ENCODE results near the genes PLA2G15 and EXOSC6.

GRCh38 chr16:68096245-68096856 lies 11.2 kb downstream of the NFATC3 start:
- RAMPAGE, long total RNA: no peak
- RRBS, 2 experiments: no CpG with 5 or more reads among the region's 4 CpGs
CAGE:
- cytosol, long polyA minus RNA: no peak
- cytosol, long polyA plus RNA: no peak
- long polyA plus RNA: no peak
- nucleolus, long total RNA: no peak
- nucleus, long polyA plus RNA: no peak
- nucleus, long total RNA: no peak

- RAMPAGE, long total RNA: no peak
- RRBS, 2 experiments: no CpG with 5 or more reads among the region's 4 CpGs
CAGE:
- cytosol, long polyA minus RNA: start-site peak on the plus strand at chr16:68227646-68227657, 47 reads
- cytosol, long polyA plus RNA: no peak
- long polyA plus RNA: no peak
- nucleolus, long total RNA: no peak
- nucleus, long polyA plus RNA: no peak
- nucleus, long total RNA: no peak
Measured at GRCh38 chr16:68227224-68228318, 8.4 kb downstream of the ESRP2 start.

- RAMPAGE, long total RNA: no peak
- RRBS, 2 experiments: under 1 to 2% methylated on average over 18 to 32 of the region's 61 CpGs
CAGE:
- cytosol, long polyA minus RNA: start-site peak on the plus strand at chr16:68245373-68245387, 45 reads
- cytosol, long polyA plus RNA: start-site peak on the plus strand at chr16:68245369-68245384, 343 and 355 reads in 2 replicates
- long polyA plus RNA: start-site peak on the plus strand at chr16:68245369-68245384, 251 and 283 reads in 2 replicates
- nucleolus, long total RNA: start-site peak on the plus strand at chr16:68245380-68245386, 106 reads
- nucleus, long polyA plus RNA: no peak
- nucleus, long total RNA: no peak
Measured at GRCh38 chr16:68245025-68245640, at the start of gene PLA2G15. PLA2G15 (plus strand) TSS chr16:68245373.

DNA sequence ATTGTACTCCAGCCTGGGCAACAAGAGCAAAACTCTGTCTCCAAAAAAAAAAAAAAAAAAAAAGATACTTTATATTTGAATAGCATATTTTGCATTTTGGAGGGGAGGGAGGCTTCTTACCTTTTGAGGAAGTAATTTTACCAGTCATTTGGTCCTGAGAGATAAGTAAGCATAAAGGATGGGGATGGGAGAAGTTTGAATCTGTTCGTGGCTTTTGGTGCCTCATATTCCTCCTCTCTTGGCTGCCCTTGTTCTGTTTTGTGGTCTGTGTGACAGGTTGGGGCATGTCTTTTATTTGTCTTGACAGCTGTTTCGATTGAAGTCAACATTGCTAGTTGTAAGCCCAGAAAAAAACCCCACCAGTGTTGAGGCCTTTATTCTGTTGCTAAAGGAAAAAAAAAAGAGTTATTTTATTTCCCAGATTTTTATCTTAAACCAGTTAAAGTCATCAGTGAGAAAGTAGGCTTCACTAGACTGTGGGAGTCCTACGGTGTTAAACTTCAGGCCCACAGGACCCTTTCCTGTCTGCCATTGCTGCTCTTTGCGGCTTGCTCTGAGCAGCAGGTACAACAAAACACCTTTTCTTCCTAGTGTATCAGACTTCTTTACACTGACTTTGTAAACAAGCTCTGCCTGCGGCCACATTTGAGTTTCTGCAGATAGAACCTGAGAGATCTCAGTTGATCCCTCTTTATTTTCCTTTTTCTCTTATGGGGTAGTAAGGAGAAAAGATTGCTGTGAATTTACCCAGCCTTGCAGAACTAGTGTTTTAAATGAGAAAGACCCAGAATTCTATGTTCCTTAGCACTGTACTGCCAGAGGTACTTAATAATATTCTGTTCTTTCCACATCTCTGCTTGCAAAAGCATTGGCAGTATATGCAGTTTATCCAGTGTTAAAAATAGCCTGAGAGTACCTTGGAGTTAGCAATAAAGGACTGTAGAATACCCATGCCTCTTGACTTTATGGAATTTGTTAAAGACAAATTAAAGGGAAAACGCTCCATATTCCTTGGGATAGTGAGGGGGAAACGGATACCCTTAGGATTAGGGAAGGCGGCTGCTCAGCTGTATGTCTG lies 11.6 kb downstream of the SLC7A6 start:
- RAMPAGE, long total RNA: no peak
- RRBS, 2 experiments: no CpG with 5 or more reads among the region's 8 CpGs
CAGE:
- cytosol, long polyA minus RNA: no peak
- cytosol, long polyA plus RNA: no peak
- long polyA plus RNA: no peak
- nucleolus, long total RNA: no peak
- nucleus, long polyA plus RNA: no peak
- nucleus, long total RNA: no peak

GRCh38 chr16:68297089-68297767 lies 13.5 kb downstream of the SLC7A6OS start:
- RAMPAGE, long total RNA: no peak
- RRBS, 2 experiments: no CpG with 5 or more reads among the region's 3 CpGs
CAGE:
- cytosol, long polyA minus RNA: no peak
- cytosol, long polyA plus RNA: no peak
- long polyA plus RNA: no peak
- nucleolus, long total RNA: no peak
- nucleus, long polyA plus RNA: no peak
- nucleus, long total RNA: no peak

- RAMPAGE, long total RNA: no peak
- RRBS, 2 experiments: no CpG with 5 or more reads among the region's 25 CpGs
CAGE:
- cytosol, long polyA minus RNA: no peak
- cytosol, long polyA plus RNA: no peak
- long polyA plus RNA: no peak
- nucleolus, long total RNA: no peak
- nucleus, long polyA plus RNA: no peak
- nucleus, long total RNA: no peak
Measured at GRCh38 chr16:68311213-68311695, 435 bp downstream of the PRMT7 start.

DNA sequence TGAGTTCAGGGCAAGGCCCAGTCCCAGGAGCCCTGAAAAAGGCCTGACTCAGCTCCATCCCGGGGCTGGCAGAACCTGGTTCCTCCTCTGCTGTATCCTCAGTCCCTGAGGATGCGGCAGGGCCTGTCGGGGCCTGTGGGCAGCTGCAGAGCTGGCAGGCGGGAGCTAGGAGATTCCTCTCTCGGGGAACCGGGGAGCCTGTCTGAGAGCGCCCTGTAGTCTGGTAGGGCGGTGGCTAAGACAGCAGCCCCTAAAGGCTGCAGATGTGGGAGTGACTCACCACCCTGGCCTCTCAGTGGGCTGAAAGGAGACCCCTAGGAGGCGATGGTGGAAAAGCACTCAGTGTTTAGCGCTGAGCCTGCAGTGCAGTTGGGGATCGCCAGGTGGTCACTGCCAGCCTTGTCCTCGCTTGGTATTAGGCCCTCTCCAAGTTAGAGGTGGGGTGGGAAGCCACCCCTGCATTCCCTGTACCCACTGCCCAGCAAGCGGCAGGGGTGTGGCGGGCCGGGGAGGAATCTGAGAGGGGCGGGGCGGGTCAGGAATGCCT lies 29.7 kb upstream of the CDH1 start:
- RAMPAGE, long total RNA: no peak
- RRBS, 2 experiments: 28 to 45% methylated on average over 3 of the region's 17 CpGs
CAGE:
- cytosol, long polyA minus RNA: no peak
- cytosol, long polyA plus RNA: no peak
- long polyA plus RNA: no peak
- nucleolus, long total RNA: no peak
- nucleus, long polyA plus RNA: no peak
- nucleus, long total RNA: no peak

- RAMPAGE, long total RNA: no peak
- RRBS, 2 experiments: no CpG with 5 or more reads among the region's 4 CpGs
CAGE:
- cytosol, long polyA minus RNA: no peak
- cytosol, long polyA plus RNA: no peak
- long polyA plus RNA: no peak
- nucleolus, long total RNA: no peak
- nucleus, long polyA plus RNA: no peak
- nucleus, long total RNA: no peak
Measured at GRCh38 chr16:68841267-68841751, 2.0 kb upstream of the TANGO6 start.

DNA sequence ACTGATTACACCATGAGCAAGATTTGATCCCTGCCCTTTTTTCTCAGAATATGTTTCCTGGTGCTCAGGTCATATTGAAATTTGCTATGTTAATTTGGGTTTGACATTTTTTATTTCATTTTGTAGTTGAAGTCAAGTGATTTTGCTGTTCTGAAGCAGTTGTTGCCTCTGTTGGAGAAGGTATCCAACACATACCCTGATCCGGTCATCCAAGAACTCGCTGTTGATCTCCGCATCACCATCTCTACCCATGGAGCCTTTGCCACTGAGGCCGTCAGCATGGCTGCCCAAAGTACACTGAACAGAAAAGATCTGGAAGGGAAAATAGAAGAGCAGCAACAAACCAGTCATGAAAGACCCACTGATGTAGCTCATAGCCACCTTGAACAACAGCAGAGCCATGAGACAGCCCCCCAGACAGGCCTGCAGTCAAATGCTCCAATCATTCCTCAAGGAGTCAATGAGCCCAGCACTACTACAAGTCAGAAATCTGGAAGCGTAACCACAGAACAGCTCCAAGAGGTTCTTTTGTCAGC lies 84.2 kb downstream of the TANGO6 start:
- RAMPAGE, long total RNA: no peak
- RRBS, 2 experiments: no CpG with 5 or more reads among the region's 5 CpGs
CAGE:
- cytosol, long polyA minus RNA: no peak
- cytosol, long polyA plus RNA: no peak
- long polyA plus RNA: no peak
- nucleolus, long total RNA: no peak
- nucleus, long polyA plus RNA: no peak
- nucleus, long total RNA: no peak

DNA sequence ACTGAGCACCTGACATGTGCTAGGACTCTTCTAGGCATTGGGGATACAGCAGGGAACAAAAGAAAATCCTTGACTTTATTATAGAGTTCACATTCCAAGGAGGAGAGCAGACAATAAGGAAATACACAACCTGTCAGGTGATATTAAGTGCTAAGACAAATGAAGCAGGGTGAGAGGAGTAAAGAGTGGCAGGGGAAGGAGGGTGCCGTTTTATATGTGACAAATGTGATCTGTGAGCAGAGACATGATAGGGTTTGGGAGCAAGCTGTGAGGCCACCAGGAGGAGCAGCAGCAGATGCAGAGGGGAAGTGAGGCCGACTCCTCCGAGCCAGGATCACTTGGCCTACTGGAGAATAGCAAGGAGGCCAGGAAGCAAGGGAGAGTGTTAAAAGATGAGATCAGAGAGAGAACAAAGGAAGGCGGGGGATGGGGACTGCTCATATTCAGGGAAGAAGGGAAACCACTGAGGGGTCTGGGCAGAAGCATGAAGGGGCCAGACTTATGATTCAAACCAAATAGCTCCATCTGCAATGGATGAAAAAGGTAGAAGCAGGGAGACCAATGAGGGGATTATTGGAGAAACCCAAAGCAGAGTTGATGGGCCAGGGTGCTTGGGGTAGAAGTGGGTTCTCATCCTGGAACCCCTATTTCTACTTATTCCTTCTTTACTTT lies 129.4 kb downstream of the TANGO6 start:
- RAMPAGE, long total RNA: no peak
- RRBS, 2 experiments: no CpG with 5 or more reads among the region's 4 CpGs
CAGE:
- cytosol, long polyA minus RNA: no peak
- cytosol, long polyA plus RNA: no peak
- long polyA plus RNA: no peak
- nucleolus, long total RNA: no peak
- nucleus, long polyA plus RNA: no peak
- nucleus, long total RNA: no peak

DNA sequence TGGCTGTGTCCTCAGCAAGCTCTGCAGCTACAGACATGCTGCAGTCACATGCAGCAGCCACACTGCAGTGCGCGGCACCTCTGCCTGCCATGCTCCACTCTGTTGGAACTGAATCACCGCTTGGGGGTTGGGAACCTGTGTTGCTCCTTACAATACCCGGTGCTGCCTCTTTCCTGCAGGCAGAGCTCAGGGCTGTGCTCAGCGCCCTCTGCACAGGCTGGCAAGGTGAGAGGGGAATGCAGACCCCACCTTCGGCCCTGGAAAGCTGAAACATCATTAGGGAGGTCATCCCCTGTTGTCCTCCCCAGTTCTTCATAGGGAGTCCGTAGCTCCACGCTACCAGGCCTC lies 16.0 kb upstream of the HAS3 start:
- RAMPAGE, long total RNA: no peak
- RRBS, 2 experiments: no CpG with 5 or more reads among the region's 8 CpGs
CAGE:
- cytosol, long polyA minus RNA: no peak
- cytosol, long polyA plus RNA: no peak
- long polyA plus RNA: no peak
- nucleolus, long total RNA: no peak
- nucleus, long polyA plus RNA: no peak
- nucleus, long total RNA: no peak

GRCh38 chr16:69339945-69340388 lies 395 bp downstream of the NIP7 start:
- RAMPAGE, long total RNA: no peak
- RRBS, 2 experiments: 2 to 3% methylated on average over 6 to 10 of the region's 25 CpGs
CAGE:
- cytosol, long polyA minus RNA: no peak
- cytosol, long polyA plus RNA: no peak
- long polyA plus RNA: no peak
- nucleolus, long total RNA: no peak
- nucleus, long polyA plus RNA: no peak
- nucleus, long total RNA: no peak

GRCh38 chr16:69343153-69343568 lies 3.6 kb downstream of the NIP7 start:
- RAMPAGE, long total RNA: no peak
- RRBS, 2 experiments: no CpG with 5 or more reads among the region's 4 CpGs
CAGE:
- cytosol, long polyA minus RNA: no peak
- cytosol, long polyA plus RNA: no peak
- long polyA plus RNA: no peak
- nucleolus, long total RNA: no peak
- nucleus, long polyA plus RNA: no peak
- nucleus, long total RNA: no peak

GRCh38 chr16:69823668-69824231 lies 61.6 kb downstream of the WWP2 start:
- RAMPAGE, long total RNA: no peak
- RRBS, 2 experiments: no CpG with 5 or more reads among the region's 12 CpGs
CAGE:
- cytosol, long polyA minus RNA: no peak
- cytosol, long polyA plus RNA: no peak
- long polyA plus RNA: no peak
- nucleolus, long total RNA: no peak
- nucleus, long polyA plus RNA: no peak
- nucleus, long total RNA: no peak

- RAMPAGE, long total RNA: no peak
- RRBS, 2 experiments: no CpG with 5 or more reads among the region's 4 CpGs
CAGE:
- cytosol, long polyA minus RNA: no peak
- cytosol, long polyA plus RNA: no peak
- long polyA plus RNA: no peak
- nucleolus, long total RNA: no peak
- nucleus, long polyA plus RNA: no peak
- nucleus, long total RNA: no peak
Measured at GRCh38 chr16:69840666-69841022, 78.5 kb downstream of the WWP2 start.

GRCh38 chr16:69861339-69862203 lies 89.6 kb upstream of the CLEC18A start:
- RAMPAGE, long total RNA: no peak
- RRBS, 2 experiments: no CpG with 5 or more reads among the region's 14 CpGs
CAGE:
- cytosol, long polyA minus RNA: no peak
- cytosol, long polyA plus RNA: no peak
- long polyA plus RNA: no peak
- nucleolus, long total RNA: no peak
- nucleus, long polyA plus RNA: no peak
- nucleus, long total RNA: no peak

GRCh38 chr16:69890419-69890894 lies 60.7 kb upstream of the CLEC18A start:
- RAMPAGE, long total RNA: no peak
- RRBS, 2 experiments: no CpG with 5 or more reads among the region's 11 CpGs
CAGE:
- cytosol, long polyA minus RNA: no peak
- cytosol, long polyA plus RNA: no peak
- long polyA plus RNA: no peak
- nucleolus, long total RNA: no peak
- nucleus, long polyA plus RNA: no peak
- nucleus, long total RNA: no peak

DNA sequence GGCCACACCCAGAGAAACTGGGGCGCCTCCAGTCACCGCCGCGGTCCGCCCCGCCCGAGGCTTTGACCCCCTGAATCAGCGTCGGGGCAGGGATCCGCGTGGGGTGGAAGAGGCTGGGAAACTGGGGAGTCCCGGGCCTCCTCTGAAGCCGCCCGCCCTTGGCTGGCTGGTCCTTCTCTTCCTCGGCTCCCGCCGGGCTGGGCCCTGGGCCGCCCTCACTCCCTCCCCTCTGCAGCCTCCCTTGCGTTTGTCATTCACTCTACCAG lies 14.5 kb downstream of the CLEC18A start:
- RAMPAGE, long total RNA: no peak
- RRBS, 2 experiments: no CpG with 5 or more reads among the region's 19 CpGs
CAGE:
- cytosol, long polyA minus RNA: no peak
- cytosol, long polyA plus RNA: no peak
- long polyA plus RNA: no peak
- nucleolus, long total RNA: no peak
- nucleus, long polyA plus RNA: no peak
- nucleus, long total RNA: no peak

- RAMPAGE, long total RNA: no peak
- RRBS, 2 experiments: no CpG with 5 or more reads among the region's 7 CpGs
CAGE:
- cytosol, long polyA minus RNA: no peak
- cytosol, long polyA plus RNA: no peak
- long polyA plus RNA: no peak
- nucleolus, long total RNA: no peak
- nucleus, long polyA plus RNA: no peak
- nucleus, long total RNA: no peak
Measured at GRCh38 chr16:70060600-70061377, 53.3 kb upstream of the PDPR start.

DNA sequence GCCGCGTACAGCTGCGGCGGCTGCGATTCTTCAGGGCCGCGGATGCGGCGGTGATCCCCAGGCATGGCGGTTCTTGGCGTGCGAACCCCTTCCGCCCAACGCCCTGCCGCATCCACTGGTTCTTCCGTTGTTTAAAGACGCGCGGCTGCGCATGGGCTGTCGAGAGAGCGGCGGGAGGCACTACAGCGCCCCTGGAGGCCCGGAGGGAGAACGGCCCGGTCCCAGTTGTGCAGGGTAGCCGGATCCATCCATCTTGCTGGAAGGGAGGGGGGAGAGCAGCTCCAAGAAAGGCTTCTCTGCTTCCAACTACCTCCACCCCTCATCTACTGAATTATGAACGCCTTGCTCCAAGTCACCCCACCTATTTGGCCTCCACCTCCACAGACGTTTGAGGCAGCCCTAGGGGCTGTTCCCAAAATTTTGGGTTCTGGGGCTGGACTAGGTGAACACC lies at the start of gene EXOSC6:
EXOSC6 (minus strand) TSS at position 105 of the 451 bp plus-strand sequence.
- RAMPAGE, long total RNA: no peak
- RRBS, 2 experiments: no CpG with 5 or more reads among the region's 30 CpGs
CAGE:
- cytosol, long polyA minus RNA: start-site peak on the minus strand centred at position 82 of the sequence, 104 bp wide, 256 reads
- cytosol, long polyA plus RNA: start-site peak on the minus strand centred at position 85 of the sequence, 52 bp wide, 364 and 100 reads in 2 replicates
- long polyA plus RNA: start-site peak on the minus strand centred at position 87 of the sequence, 110 bp wide, 453 and 284 reads in 2 replicates
- nucleolus, long total RNA: start-site peak on the minus strand centred at position 98 of the sequence, 22 bp wide, 150 reads
- nucleus, long polyA plus RNA: no peak
- nucleus, long total RNA: no peak